Measurements from ENCODE around the genes DCHS2, NPY2R and GUCY1B1.

DNA sequence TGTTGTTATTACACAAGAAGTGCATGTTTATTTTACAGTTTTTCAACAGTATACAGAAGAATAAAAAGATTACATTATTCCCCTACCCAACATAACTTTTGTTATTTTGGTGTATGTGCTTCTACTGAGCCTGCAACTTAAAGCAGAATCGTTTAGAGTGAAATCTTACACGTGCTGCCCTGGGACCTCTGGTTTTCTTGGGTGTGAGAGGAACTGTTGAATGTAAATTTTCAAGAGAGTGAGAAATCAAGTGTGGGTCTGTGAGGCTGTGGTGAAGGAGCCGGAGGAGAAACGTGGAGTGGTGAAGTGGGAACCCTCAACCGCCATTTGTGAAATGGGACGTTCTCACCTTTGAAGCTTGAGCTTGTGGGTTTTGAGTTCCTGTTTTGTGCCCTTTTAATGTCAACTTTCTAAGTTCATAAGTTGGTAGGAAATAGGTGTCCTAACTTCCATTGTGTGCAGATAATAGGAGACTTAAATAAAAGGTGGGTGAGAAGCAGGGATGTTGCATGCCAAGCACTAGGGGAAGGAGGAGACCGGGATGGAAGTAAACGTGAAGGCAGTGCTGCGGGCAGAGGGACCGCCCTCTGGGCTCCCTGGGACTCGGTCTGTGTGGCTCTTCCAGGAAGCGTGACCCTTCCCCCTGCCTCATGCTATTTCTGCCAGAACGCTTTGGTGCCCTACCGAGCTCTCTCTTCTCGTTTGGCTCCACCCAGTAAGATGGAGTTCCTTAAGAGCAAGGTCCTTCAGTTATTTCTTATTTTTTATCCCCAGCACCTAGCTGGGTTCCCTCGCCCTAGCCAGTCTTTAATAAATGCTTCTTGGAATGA lies 55.9 kb downstream of the TMEM131L start:
- PRO-cap, result no peak

DNA sequence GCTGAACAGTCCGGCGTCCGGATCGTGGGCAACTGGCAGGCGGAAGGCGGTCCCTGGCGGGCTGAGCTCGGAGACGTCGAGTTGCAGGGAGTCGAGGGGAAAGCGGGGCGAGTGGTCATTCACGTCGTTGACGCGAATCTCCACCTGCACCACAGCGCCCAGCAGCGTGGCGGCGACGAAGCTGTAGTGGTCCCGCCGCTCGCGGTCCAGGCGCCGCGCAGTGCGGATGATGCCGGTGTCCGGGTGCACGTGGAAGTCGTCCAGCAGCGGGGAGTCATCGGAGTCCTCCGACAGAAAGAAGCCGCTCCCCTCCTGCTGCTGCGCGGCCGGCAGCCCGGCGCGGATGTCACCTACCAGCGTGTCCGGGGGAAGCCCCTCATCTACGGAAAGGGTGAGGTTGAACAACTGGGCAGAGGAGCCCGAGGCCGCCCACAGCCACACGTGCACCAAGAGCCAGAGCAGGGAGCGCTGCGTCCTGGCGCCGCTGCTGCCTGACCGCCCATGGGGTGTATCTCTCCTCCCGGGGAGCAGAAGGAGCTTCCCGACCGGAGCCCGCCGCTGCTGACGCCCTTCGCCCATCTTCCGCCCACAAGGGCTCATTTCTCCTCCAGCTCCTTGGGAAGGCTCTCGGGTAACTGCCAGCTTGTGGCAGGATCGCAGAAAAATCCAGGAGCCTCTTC lies 703 bp downstream of the DCHS2 start:
- PRO-cap, result no peak

DNA sequence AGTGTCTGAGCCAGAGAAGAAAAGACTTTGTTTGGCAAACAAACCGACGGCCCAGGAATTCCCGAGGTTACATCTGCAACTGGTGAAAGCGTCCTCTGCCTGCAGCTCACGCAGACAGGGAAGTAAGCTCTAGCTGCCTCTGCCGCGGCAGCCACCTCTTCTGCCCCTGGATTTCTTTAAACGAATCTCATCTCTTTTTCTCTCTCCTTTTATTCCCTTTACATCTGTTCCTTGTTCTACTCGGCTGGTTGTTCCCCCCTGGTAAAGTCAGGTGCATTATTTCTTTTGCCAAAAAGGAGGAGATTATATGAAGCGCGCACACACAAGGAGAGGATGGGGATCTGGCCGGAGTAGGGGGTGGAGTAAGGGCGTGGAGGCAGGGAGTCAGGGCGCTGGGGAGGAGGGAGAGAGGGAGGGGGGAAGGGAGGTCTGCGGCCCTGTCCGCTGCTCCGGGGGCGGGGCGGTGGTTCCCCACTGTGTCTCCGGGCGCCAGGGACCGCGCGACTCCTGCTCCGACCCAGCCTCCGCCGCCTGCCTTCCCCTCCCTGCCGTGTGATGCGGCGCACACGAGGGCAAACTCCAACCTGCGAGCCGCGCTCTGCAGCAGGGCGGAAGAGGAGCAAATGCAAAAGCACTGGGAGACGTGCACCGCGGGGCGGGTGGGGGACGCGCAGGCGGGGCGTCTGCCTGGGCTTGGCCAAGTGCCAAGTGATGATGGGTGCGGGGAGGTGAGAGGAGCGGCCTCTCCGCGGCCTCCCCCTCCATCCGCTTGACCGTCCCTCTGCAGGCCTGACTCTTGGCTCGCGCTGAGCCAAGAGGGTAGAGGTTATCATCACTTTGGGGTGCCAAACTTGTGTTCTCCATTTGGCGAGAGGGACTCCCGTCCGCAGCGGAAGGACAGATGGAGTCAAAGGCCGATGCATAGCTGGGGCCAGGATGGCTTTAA lies at the start of gene DCHS2:
DCHS2 (minus strand) TSS at position 364 of the 946 bp plus-strand sequence.
- PRO-cap, result no peak

DNA sequence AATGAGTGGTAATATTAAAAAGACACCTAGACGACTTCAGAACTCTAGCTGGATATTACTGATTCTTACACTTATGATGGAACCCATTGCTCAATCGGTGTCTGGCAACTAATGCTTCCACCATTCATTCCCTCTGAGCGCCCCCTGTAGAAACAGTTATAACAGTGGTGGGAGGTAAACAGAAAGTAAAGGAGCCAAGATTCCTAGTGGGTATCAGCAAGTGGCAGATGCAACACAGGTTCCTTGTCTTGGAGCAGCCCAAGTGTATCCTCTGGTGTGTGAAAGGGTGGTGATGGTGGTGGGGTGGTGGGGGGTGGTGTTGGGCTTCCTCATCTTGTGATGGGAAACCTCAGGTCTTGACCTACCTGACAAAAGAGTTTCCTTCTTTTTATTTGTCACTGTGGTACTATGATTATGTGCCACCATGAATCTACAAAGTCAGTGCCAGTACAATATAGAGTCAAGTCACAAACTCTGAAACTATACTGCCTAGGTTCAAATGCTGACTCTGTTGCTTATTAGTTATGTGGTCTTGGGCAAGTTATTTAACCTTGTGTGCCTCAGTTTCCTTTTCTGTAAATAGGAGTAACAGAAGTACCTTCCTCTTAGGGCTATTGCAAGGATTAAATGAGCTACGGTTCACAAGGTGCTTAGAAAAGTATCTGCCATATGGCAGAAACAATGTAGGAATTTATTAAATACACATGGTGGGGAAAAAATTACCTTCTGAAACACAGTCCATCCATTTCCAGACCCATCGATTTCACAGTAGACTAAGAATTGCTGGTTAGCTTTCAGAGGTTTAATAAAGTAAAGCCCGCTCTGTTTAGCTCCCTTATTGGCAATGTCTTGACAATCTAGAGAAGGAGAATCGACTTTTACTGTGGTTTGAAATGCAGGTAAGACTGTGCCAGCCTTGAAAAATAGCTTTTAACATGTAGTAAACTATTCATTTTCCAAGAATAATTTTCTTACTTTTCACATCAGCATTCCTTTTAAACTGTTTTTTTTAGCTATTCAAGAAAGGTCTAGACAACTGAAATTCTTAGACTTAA lies 3.2 kb downstream of the FGG start:
- PRO-cap, result no peak

DNA sequence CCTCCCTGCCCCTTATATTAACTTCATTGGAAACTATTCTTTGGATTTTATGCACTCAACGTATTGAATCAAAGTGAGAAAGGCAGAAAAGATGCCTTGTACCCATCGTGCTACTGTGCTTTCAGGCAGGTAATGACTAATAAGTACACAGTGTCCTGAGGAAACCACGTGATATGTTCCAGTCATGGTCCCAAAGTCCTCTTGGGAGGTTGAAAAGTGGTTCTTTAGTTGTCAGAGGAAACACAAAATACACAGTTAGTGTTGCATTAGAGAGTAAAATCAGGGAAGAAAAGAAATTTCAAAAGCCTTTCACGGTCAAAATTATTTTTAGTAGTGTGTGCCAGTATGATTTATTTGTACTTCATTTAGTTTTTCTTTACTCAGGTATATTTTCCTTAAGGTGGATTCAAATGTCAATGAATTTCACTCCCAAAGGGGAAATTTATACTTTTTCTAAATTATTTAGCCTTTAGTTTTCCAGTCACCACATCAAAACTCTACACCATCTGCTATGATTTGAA lies 192.6 kb downstream of the RBM46 start:
- PRO-cap, result no peak

DNA sequence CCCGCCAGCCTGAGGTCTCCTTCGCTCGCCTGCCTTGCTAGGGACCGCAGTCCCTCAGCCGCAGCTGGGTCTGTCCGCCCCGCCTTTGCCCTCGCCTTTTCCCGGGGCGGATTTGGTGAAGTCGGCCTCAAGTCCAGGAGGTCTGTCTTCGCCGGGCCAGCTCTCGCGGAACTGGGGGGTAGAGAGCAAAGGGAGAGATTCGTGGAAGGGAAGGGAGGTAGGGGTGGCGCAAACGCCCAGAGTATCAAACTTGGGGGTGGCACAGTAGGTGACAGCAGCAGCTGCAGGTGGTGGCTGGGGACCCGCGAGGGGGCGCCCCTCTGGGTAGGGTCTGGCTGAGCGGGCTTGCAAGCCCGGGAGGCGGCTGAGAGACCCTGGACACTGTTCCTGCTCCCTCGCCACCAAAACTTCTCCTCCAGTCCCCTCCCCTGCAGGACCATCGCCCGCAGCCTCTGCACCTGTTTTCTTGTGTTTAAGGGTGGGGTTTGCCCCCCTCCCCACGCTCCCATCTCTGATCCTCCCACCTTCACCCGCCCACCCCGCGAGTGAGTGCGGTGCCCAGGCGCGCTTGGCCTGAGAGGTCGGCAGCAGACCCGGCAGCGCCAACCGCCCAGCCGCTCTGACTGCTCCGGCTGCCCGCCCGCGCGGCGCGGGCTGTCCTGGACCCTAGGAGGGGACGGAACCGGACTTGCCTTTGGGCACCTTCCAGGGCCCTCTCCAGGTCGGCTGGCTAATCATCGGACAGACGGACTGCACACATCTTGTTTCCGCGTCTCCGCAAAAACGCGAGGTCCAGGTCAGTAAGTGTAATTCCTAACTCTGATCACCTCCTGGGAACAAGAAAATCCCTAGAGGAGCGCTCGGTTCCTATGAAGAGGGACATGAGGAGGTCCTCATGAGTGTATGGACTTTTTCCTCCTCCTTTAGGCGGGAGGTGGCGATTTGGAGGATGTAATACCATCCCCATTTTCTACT lies at the start of gene NPY2R:
NPY2R (plus strand) TSS at position 367 of the 975 bp plus-strand sequence.
- PRO-cap, result no peak

DNA sequence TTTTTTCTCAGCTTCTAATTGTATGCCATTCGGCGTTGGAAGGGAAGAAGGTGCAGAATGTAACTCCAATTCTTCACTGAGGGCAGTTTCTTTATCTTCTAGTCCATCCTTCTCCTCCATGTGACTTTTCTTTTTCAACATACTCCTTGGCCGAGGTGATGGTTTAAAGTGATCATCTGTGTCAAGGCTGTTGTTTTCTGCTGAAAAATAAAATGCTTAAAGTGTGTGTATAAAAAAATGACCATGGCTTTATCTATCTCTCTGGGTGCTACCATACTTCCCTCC lies 8.2 kb downstream of the MAP9 start:
- PRO-cap, result no peak

- PRO-cap, result no peak
Observed at GRCh38 chr4:155758642-155759615, at the start of gene GUCY1B1. Gene GUCY1B1, plus strand, starts transcription at chr4:155759021.

- PRO-cap, result no peak
Observed at GRCh38 chr4:155909723-155910100, 6.2 kb downstream of the TDO2 start.

GRCh38 chr4:155953006-155953417 lies 654 bp downstream of the CTSO start:
- PRO-cap, result unidirectional peak, plus-strand start at chr4:155953281; unidirectional peak, plus-strand start at chr4:155953320

DNA sequence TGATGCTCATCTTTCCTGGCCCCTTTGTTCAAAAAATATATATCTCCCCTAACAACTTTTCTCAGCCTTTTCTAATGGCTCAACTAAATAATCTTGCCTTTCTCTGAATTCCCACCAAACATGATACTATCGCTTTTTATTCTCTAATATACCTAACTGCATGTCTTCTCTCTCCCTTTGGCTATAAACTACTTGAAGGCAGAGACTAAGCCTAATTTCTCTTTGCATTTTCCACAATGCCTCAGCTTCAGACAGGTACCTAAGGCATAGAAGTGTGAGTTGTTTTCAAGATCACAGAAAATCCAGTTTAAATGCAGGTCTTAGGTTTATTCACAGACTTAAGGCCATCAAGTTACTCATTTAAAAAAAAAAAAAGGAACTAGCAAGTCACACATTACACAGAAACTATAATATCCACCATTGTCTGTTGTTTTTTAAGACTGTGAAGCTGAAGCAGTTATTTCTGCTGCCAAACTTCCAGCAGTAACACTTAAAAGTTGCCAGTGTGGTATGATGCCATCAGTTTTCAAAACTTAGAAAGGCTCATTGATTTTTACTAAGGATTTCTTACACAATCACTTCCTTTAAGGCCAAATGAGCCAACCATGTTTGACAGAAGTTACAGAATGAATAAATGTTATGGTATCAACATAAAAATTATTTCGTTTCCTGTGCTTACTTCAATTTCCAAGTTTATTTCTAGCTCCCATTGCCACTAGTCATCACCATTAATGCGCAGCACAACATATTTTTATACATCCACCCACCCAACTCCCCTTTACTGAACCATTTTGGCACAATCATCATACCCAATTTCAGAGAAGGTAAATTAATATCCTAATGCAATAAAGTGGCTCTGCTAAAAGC lies 13.4 kb downstream of the PDGFC start:
- PRO-cap, result no peak

- PRO-cap, result no peak
Observed at GRCh38 chr4:156968572-156969149, 2.9 kb downstream of the PDGFC start.

DNA sequence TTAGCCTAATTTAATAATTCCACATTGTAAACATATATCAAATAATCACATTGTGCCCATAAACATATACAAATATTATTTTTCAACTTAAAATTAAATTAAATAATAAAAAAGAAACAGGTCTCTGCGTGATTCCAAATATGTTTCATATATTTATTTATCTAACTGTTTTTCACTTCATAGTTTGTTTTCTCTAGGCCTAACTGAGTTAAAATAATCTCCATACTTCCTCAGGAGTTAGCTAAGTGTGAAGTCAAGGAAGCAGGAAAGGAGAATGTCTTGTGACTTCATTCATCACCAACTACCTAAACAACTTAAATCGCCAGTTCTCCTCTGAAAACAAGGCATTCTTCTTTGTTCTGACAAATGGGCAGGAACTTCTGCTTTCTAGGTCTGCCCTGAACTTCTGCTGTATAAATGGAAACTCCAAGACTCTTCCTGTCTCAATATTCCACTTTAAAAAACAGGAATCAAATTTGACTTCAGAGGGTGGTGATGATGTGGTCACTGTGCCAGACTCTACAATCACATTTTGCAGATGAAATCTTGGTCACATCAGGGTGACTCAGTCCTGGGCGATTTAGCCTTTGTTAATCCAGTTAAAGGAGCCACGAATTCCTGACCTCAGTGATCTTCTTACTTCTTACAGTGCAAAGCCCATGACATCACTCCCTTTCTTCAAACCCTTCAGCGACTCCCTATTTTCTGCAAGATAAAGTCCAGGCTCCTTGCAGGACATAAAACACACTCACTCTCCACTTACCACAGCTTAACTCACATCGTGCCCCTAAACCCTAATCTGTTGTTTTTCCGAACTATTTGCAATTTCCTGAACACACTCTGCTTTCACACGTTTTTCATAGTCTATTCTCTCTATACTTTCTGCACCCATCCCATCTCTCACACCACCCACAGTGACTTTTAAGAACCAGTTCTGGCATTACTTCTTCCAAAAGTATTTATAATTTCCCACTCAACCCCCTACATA lies 11.3 kb downstream of the GASK1B start:
- PRO-cap, result no peak

- PRO-cap, result no peak
Observed at GRCh38 chr4:158169828-158170062, 3.1 kb downstream of the GASK1B start.

DNA sequence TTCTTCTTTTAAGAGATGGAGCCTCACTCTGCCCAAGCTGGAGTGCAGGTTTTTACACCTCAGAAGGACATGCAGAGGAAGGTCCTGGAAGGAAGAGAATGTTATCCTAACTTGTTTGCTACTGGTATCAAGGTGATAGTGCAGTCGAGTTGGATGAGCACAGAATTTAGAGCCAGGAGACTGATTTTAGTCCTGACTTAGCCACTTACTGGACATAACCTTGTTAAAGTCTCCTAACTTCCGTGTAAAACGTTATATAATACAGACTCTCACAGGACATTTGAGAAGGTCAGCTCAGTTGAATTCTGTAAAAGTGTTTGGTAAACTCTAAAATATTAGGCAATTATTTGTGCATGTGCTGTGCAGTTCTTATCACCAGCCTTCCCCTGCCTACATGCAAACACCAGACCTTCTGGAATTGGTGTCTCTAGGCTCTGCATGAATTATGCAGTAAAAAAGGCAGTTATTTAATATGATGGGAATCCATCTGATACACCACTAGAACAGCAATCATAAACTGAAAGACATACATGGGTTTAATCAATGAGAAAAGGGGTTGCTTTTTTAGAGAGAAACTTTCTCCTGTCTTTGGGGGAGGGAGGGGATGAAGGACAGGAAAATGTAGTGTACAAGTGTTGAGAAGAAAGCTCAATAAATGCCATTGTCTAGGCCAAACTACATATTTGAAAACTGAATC lies 45.4 kb downstream of the FNIP2 start:
- PRO-cap, result no peak

DNA sequence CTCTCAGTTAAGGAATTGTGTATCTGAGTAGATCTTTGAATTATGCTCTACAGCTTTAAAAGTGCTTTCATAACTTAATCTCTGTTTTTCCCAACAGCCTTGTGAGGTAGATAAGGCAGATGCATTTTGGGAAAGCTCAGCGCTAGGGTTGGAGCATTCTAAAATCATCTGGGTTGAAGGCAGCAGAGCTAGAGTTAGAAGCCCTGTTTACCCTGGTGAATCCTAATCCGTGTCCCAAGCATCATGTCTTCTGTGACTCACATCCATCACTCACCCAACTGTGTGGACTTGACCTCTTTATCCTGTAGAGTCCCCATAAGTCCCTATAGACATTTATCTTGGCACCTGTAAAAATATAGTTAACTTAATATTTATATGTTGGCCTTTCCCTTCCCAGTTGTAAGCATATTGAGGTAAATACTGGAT lies 49.9 kb downstream of the FNIP2 start:
- PRO-cap, result no peak

GRCh38 chr4:159045948-159046392 lies 10.9 kb upstream of the C4orf45 start:
- PRO-cap, result no peak

DNA sequence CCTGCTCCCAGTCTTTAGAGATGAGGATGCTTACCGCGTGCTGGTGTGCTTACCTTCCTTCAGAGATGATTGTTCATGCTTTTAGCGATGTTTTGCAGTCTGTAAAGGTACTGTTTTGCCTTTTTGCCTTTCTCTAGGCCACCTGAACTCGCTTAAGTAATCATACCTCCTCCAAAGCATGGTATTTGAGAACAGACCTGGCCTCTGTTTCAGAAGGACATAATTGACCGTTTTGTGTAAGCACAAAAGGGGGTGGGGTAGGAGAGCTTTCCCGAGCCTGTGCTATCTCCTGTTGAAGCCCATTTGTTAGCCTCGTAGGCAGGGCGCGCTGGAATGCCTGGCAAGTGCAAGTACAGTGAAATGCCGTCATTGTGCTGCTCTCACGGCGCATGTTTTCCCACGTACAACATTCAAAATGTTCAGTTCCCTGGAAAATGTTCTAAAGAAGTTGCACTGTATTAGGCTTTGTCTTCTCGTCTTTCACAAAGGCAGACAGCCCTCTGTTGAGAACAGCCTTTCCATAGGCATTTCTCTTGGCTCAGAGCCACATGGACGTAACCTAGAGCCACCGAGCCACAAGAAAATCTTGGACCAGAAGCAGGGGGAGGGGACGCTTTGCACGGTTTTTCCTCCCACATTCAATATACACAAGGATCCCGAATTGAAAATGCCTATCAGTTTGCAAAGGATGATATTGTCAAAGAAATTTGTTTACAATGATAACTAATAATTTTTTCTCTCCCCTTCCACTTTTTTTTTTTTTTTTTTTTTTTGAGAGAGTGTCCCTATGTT lies 13.1 kb upstream of the C4orf45 start:
- PRO-cap, result no peak

DNA sequence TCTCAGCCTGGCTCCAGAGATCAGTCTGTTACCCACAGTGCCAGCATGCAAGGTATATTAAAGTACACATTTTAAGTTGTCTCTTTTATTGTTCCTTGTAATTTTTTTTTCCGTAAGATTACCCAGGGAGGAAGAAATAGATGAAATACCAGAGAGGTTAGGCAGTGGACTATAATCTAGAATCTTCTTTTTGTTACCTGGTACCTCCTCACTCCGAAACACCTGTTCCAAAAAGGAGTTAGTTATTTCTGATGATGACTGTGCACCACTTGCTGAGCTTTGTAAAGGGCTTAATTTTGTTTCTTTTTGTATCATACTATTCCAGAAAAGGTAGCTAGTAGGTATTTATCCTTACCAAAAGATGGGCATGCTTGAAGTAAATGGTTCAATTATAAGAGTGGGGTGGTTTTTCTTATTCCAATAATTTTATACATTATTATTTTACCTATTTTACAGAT lies 59.9 kb downstream of the RAPGEF2 start:
- PRO-cap, result no peak

GRCh38 chr4:159227762-159228475 lies 125.0 kb downstream of the RAPGEF2 start:
- PRO-cap, result bidirectional peak, plus-strand start at chr4:159228193, minus-strand start at chr4:159228041